Right common carotid artery plus branches (tissue), 1 donor: ENCODE results near the gene RNF112.

DNA sequence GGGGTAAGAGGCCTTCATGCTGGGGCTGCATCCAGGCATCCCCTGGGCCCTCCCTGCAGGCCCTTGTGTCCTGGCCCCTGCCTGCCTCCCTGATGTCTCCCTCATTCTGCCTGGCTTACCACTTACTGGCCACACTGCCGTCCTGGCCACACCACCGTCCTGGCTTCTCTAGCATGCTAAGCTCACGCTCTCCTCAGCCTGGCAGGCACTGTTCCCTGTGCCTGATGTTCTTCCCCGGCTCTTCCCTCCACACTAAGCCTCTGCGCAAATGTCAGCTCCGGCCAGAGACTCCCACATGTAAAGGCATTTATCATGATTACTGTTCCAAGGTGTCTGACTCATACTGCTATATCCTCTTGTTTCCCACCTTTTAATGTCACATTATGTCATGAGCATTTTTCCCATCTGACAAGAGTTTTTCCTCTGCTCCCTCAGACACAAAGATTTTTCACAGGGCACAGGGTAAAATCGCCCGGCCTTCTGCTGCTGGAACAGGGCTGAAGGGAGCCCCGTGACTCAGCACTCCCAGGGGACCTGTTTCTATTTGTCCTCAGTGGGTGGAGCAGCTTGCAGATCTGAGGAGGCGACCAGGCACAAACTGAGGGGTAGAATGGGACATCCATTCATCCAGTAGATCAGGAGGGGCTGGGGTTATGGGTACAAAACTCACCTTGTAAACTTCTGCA is 15.8 kb downstream of the B9D1 start:
- PRO-cap, result unidirectional peak, minus-strand start at position 254 of the sequence

- PRO-cap, result no peak
Measured at GRCh38 chr17:19383562-19384553, 3.1 kb downstream of the MFAP4 start.

DNA sequence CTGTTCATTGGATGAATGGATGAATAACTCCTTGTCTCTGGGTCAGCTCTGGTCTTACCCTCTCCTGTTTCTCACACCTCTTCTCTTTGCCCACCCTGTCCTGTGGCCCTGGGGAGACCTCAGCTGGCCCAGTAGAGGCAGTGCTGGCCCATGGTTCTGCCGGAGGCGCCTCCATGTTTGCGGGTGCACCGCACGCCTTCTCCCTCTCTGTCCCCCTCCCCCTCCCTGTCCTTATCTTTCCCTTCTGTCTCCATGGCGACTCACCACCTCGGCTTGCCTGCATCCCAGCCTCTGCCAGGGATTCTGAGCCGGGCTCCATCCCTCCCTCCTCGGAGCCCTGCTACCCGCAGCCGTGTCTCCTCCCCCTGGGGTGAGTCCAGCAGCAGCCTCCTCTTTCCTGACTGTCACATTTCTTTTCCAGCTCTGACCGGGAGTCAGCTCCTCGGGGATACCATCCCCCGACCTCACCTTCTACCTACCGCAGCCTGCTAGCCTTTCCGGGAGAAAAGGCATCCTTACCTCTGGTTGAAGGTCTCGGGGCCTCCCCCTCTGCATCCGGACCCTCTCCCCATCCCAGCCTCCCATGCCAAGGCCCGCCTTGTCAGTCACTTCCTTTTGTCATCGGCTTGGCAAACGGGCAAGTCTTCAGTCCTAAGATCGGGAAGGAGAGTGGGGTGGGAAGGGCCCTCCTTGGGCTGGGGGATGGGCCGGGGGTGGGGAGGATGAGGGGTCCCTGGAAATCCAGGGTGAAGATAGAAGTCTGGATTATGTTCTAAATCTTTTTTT is at the start of gene RNF112:
Gene RNF112, plus strand, starts transcription at position 407 of the 786 bp plus-strand sequence.
- PRO-cap, result unidirectional peak, plus-strand start at position 410 of the sequence

DNA sequence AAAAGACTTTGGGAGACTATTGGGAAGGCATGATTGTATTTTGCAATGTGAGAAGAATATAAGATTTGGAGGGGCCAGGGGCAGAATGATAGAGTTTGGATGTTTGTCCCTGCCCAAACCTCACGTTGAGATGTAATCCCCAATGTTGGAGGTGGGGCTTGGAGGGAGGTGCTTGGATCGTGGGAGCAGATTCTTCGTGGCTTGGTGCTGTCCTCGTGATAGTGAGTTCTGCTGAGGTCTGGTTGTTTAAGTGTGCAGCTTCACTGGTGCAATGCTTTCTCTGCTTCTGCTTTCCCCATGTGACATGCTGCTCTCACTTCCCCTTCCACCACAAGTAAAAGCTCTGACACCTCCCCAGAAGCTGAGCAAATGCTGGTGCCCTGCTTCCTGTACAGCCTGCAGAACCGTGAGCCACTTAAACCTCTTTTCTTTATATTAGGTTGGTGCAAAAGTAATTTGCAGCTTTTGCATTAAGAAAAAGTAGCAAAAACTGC is 52.1 kb downstream of the RNF112 start:
- PRO-cap, result no peak

GRCh38 chr17:19494896-19495539 is 38.6 kb upstream of the SLC47A1 start:
- PRO-cap, result no peak

DNA sequence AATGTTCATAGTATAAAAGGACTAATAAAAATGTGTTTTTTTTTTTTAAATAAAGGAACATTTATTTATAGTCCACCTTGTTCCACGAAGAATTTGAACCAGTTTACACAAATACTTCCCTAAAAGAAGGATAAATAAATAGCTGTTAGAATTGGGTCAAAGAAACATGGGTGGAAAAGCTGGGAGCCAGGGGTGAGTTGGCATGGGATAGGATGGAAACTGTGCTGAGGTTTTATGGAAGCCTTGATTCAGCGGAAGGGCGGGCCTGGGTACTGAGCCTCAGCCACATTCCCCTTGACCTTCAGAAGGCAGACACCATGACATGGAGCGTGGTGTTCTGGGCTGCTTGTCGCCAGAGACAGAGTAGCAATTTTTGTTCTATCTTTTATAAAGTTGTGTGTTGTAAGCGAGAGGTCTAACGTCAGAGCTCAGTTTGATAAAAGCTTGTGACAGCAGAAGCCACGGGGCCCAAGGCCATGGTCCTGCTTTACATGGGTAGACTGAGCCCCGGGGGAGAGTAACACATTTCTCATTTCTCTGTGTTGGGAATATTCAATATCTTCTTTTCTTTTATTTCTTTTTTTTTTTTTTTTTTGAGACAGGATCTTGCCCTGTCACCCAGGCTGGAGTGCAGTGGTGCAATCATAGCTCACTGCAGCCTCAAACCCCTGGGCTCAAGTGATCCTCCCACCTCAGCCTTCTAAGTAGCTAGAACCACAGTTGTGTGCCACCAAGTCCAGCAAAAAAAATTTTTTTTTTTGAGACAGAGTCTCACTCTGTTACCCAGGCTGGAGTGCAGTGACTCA is 50.3 kb downstream of the SLC47A1 start:
- PRO-cap, result no peak

GRCh38 chr17:19703212-19704326 is 12.8 kb downstream of the SLC47A2 start:
- PRO-cap, result no peak

- PRO-cap, result bidirectional peak, plus-strand start at chr17:19724715, minus-strand start at chr17:19724556
Measured at GRCh38 chr17:19724454-19725333, 8.3 kb upstream of the SLC47A2 start.

- PRO-cap, result no peak
Measured at GRCh38 chr17:19905036-19905467, 37.3 kb upstream of the ULK2 start.

DNA sequence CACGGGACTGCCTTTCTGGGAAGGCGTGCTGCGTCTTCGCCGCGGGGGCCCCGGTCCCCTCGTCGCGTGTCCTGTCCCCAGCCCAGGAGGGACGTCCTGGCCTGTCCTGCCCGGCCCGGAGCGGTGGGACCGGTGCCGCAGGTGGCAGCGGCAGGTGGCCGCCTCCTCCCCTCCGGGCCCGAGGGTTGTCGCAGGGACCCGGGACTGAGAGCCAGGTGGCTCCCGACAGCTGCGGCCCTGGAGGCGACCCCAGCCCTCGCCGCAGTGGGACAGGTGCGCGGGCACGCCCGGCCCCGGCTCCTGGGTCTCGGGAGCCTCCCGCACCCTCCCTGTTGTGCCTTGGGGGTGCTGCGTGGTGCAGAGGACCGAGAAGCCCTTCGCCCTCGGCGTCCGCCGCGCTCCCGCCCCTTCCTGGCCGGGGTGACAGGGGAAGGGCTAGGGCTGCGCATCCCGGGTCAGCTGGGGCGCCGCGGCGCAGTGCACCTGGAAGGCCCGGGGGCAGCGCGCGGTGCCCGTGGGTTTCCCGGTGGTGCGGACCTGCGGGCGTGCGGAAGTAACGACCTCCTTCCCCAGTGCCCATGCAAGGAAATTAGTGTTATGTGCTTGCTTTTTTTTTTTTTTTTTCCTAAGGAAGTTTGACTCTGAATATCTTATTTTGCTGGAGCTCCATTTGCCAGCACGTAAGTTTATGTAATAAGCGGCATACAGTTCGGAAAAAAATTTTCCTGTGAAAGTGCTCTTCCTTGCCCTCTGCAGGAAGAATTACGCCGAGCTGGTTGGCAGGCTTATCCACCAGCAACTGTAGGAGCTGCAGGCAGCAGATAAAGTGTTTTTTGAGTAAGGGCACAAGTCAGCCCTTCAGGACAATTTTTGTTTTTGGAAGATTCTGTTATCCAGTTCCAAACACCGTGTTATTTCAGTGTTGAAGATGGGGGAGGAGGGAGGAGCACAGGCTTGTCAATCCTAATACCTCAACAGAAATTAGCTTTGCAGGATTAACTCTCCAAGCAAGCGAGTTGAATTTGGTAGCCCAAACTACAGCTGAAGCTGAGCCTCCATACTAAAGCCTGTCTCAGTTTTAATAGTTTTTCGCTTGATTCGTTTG is 731 bp downstream of the SPECC1 start:
- PRO-cap, result unidirectional peak, minus-strand start at position 403 of the sequence

GRCh38 chr17:20063385-20064638 is 54.7 kb downstream of the SPECC1 start:
- PRO-cap, result no peak

GRCh38 chr17:20090977-20092394 is 82.3 kb downstream of the SPECC1 start:
- PRO-cap, result no peak

DNA sequence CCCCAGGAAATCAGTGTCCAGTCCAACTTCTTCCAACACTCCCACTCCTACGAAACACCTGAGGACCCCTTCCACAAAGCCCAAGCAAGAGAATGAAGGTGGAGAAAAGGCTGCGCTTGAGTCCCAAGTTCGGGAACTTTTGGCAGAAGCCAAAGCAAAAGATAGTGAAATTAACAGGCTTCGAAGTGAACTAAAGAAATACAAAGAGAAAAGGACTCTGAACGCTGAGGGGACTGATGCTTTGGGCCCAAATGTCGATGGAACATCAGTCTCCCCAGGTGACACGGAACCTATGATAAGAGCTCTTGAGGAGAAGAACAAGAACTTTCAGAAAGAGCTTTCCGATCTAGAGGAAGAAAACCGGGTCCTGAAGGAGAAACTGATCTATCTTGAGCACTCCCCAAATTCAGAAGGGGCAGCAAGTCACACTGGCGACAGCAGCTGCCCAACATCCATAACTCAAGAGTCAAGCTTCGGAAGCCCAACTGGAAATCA is 195.3 kb downstream of the SPECC1 start:
- PRO-cap, result no peak

DNA sequence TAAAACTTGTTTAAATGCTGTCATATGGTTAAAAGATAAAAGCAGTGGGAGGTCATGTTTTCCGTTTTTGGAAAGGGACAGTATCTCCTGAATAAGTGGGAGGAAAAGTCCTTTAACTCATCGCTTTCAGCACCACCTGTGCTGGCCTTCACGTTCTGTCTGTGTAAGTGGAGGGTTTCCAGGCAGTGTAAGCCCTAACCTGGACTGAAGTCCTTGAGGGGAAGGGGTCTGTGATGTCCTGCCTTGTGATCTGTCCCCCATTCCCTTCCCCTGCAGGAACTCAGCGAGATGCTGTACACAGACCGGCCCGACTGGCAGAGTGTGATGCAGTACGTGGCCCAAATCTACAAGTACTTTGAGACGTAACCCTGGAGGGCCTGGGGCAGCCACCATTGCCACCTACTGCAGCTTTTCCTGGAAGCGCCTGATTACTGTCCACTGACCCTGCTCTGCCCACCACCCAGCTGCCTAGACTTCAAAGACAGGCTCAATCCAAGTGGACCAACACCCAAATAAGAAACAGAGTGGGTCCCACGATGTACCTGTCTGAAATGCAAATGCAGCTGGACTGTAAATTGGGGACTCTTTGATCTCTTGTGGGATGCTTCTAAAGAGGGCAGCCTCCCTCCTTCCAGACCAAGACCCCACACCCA is 153.5 kb downstream of the LGALS9B start:
- PRO-cap, result no peak

GRCh38 chr17:20840339-20840929 is 202.4 kb downstream of the USP22 start:
- PRO-cap, result no peak

DNA sequence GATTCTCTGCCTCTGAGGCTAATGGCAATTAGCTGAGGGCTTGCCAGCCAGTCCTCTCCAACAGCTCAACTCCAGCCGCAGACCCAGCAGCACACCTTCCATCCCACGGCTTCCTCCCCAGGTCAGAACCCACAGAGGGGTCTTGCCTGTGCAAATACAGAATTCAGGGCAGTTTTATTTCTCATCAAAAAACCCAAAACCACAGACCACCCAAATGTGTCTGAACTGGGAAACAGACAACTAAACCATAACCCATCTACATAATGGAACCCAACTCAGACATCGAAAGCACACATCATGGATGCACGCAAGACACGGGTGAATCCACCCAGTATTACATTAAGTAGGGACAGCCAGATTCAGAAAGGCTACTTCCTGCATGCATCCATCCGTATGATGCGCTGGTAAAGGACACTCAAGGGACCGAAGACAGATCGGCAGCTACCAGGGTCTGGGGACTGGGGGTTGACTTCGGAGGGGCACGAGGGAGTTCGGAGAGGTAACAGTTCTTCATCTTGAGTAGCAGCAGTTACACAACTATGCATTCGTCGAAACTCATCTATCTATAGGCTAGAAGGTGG is 26.4 kb downstream of the USP22 start:
- PRO-cap, result no peak

DNA sequence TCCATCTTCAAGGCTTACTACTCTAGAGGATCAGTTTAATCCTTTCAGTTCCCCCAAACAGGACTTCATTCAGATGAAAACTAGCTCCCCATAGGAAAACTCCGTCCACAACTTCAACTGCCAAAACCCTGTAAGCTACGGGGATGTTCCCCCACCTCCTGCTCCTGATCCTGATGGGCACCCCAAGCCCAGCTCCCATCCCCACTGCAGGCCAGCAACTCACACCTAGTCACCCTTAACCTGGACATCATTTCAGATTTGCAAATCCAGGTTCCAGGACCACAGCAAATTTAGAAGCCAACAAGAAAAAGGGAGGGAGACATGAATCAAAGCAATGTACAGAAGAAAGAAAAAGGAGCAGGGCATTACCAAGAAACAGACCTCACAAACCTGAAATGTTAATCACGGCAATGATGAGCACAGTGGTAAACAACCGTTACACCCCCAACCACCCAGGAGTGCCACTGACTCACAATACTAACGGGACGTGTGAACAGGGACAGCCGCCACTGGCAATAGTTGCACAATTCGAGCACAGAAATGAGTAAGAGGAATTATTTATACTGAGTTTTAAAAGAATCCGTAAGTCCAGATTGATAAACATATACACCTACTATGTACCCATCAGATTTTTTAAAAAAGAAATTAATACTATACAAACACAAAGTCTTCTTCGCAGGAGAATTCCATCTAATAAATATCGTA is 13.9 kb downstream of the USP22 start:
- PRO-cap, result no peak

GRCh38 chr17:21085116-21085340 is 41.7 kb upstream of the DHRS7B start:
- PRO-cap, result no peak

- PRO-cap, result no peak
Measured at GRCh38 chr17:21119695-21120242, 7.0 kb upstream of the DHRS7B start.

- PRO-cap, result no peak
Measured at GRCh38 chr17:21130831-21131401, 4.2 kb downstream of the DHRS7B start.